A172 (cell line): ENCODE measurements around a stretch of chr15.

DNA sequence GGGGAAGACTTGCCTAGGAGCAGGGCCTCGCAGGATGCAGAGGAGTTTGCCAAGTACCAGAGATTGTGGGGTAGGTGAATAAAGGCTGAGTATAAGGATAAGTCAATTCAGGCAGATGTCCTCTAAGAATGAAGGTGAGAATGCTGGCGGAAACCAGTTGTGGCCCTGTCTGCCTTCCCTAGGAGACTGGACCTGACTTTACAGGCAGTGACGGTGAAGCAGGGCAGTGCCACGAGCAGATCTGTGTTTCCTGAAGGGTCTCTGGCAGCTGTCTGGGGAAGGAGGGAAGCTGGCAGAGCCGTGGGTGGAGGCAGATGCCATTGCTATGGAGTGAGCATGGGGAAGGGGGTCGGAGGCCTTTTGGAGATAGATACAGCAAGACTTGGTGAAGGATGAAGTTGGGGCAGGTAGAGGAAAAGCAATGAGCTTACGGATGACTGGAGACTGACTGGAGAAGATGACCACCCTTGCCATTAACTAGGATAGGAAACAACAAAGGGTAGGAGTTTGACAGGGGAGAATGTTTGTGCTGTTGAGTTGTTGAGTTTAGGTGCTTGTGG lies 84.0 kb downstream of the IGF1R start:
- RAMPAGE, long total RNA, result no peak

GRCh38 chr15:98770427-98771079 lies 122.2 kb downstream of the IGF1R start:
- RAMPAGE, long total RNA, result no peak

GRCh38 chr15:98847155-98848148 lies 160.1 kb downstream of the PGPEP1L start:
- RAMPAGE, long total RNA, result no peak

- RAMPAGE, long total RNA, result no peak
Measured at GRCh38 chr15:98884471-98885058, 123.0 kb downstream of the PGPEP1L start.

GRCh38 chr15:98943184-98943968 lies 64.2 kb downstream of the PGPEP1L start:
- RAMPAGE, long total RNA, result no peak

DNA sequence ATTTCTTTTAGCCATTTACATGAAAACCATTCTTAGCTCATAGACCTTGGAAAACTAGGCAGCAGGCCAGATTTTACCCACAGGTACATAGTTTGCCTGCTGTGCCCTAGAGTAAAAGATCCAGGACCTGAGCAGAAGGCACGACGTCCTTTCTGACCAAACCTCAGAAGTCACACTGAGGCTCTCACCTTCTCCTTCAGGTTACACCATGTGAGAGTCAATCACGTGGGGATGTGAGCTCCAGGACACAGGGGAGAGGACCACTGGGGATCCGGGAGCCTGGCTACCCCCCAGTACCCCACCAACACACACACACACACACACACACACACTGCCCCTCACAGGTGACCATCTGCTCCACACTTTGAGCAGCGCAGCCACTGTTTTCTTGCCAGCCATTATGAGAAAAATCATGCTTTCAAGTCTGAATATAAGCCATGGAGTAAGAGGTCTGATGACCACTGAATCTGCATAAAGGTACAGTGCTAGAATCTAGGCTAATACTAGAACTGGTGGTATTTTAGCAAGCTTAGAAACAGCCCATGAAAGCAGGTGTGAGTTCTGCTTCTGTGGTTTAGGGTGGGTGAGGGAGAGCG lies 55.5 kb downstream of the PGPEP1L start:
- RAMPAGE, long total RNA, result no peak

GRCh38 chr15:98963851-98964372 lies 43.7 kb downstream of the PGPEP1L start:
- RAMPAGE, long total RNA, result no peak

DNA sequence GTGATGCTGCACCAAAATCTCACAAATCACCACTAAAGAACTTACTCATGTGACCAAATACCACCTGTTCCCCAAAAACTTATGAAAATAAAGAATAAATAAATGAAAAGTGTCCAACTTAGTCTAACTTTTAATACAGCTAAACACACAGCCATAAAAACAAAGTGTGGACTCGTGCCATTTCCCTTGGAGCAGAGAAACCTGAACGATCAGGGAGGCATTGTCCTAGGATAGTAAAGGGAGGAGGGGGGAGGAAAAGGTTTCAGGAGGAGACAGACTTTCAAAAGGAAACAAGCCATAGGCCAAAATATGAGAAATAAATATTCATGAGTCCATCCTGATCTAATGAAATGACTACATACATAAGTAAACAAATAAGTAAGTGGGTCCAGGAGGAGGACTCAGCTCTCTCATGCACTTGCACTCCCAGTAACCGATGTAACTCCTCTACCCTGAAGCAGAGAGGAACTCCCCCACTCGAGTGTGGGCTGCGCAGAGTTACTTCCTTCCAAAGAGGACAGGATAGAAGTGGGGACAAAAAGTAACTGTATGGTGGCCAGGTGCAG lies 27.4 kb downstream of the PGPEP1L start:
- RAMPAGE, long total RNA, result no peak

GRCh38 chr15:99053614-99054544 lies 46.3 kb upstream of the PGPEP1L start:
- RAMPAGE, long total RNA, result no peak

GRCh38 chr15:99058975-99060127 lies 45.5 kb upstream of the SYNM start:
- RAMPAGE, long total RNA, result no peak

- RAMPAGE, long total RNA, result no peak
Measured at GRCh38 chr15:99104660-99104945, 277 bp upstream of the SYNM start.

DNA sequence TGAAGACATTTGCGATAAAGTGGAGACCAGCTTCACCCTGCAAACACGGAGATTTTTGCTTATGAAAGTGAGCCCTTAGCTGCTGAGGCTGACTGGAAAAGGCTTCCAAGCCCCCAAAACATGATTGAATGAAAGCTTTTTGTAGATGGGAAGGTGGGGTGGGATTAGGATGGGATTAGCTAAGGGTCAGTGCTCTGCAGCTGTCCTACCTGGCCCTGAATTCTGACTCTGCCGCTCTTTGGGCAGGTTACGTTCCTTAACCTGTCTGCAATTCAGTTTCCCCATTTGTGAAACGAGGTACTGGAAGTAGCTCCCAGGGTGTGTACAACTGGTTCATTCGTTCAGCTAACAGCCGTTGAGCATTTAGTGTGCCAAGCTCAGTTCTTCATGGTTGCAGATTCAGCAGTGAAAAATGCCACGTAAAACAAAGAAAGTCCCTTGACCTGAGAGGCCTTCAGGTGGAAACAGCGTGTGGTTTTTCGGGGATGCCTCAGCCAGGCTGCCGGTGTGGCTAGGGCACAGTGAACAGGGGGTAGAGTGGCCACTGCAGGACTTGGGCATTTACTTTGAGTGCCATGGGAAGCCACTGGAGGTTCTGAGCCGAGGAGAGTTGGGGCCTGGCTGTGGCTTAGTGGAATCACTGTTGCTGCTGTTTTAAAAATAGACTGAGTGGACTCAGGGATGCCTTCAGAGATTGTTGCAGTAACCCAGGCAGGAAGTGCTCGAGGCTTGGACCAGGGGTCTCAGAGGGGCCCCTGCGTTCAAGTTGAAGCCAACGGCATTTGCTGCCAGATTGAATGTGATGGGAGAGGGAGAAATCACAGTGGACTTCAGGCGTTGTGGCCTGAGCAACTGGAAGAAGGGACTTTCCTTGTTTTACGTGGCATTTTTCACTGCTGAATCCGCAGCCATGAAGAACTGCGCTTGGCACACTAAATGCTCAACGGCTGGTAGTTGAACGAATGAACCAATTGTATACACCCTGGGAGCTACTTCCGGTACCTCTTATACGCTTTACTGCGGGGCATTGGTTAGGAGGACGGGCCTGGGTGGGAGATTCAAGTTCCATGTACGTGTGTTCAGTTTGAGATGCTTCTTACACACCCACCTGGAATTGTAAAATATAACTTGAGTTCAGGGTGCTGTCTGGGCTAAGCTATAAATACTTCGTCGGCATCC lies 4.8 kb downstream of the SYNM start:
- RAMPAGE, long total RNA, result no peak

GRCh38 chr15:99135093-99135411 lies 30.2 kb downstream of the SYNM start:
- RAMPAGE, long total RNA, result no peak

DNA sequence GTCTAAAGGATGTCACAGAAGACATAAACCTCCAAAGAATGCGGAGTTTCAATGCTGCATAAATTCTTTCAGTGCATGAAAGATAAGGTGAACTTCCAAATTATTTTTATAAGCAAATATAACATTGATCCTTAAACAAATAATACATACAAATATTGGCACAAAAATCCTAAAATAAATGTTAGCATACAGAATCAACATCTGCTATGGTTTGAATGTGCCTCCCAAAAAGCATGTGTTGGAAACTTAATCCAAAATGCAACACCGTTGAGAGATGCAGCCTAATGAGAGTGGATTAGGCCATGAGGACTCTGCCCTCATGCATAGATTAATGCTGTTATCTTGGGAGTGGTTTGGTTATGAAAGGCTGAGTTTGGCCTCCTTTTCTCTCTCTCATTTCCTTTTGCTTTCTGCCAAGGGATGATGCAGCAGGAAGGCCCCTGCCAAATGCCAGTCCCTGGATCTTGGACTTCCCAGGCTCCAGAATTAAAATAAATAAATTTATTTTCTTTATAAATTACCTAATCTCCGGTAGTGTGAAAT lies 49.3 kb downstream of the SYNM start:
- RAMPAGE, long total RNA, result no peak

DNA sequence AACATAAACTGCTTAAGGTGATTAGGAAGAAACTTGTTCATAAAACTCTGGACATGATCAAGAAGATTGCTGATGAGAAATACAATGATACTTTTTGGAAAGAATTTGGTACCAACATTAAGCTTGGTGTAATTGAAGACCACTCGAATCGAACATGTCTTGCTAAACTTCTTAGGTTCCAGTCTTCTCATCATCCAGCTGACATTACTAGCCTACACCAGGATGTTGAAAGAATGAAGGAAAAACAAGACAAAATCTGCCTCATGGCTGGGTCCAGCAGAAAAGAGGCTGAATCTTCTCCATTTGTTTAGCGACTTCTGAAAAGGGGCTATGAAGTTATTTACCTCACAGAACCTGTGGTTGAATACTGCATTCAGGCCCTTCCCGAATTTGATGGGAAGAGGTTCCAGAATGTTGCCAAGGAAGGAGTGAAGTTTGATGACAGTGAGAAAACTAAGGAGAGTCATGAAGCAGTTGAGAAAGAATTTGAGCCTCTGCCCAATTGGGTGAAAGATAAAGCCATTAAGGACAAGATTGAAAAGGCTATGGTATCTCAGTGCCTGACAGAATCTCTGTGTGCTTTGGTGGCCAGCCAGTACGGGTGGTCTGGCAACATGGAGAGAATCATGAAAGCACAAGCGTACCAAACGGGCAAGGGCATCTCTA lies 7.8 kb downstream of the LRRC28 start:
- RAMPAGE, long total RNA, result no peak

DNA sequence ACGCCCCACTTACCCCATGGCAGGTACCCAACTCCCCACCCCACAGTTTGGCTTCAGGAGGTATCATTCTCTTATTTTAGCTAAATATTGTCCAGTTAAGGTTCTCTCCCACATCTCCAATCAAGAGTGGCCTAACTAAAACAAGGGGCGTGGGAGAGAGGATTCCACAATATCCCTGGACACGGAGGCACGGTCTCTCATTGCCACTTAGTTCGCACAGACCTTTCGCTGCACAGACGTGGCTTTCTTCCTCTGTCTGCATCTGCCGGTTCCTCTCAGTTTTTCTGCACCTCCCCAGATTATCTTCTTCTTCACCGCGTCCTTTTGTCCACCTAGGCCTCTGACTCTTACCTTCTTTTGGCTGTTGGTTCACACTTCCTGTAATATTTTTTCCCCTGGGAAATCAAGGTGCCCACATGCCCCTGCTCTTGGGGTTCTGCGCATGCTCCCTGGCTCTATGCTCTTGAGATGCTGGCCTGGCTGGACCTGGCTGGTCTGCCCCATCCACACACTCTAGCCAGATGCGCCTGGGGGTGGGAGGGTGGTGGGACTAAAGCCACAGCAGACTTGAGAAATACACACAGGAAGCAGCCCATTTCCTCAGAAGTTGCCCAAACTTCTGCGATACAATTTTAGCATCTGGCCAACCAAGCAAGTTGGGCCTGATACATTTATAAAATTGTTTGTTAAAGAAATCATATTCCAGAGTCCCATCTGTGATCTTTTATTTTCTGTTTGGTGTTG lies 56.3 kb upstream of the MEF2A start:
- RAMPAGE, long total RNA, result no peak

DNA sequence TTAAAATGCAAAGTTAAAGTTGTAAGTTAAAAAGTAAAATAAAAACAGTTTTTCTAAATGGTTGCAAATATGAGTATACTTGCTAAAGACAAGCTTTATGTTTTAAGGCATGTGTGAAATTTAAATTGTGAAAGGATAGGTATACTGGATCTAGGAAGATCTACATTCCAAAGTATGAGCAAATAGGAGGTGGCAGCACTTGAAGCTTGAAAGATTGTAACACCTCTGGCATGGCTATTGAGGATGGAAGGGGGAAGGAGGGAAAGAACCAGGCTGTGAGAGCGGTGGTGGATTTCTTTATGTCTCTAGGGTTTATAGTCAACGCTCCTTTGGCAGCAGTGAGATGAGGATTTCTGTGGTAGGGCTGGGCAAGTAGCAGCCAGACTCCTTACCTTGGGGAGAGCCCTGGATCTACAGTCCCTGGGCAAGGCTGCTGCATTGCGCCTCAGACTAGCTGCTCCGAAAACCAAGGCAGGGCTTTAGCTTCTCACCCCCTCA lies 53.1 kb downstream of the MEF2A start:
- RAMPAGE, long total RNA, result no peak

GRCh38 chr15:99682815-99683635 lies 50.2 kb downstream of the LYSMD4 start:
- RAMPAGE, long total RNA, result no peak

- RAMPAGE, long total RNA, result no peak
Measured at GRCh38 chr15:99716802-99717782, 16.1 kb downstream of the LYSMD4 start.

DNA sequence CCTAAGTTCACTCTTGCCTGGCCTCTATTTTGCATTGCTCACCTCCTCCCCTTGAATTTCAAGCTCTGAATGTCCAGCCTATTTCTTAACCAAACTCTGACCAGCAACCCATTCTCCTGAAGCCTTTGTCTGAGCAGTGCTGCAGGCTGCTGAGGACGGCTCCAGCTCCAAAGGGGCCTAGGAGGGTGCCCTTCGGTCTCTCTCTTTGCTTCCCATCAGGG lies 262.0 kb upstream of the LYSMD4 start:
- RAMPAGE, long total RNA, result no peak